Sigmoid colon (tissue), 4 donors: ENCODE measurements around the genes DLG2 and CCDC81.

- PRO-cap = no peak
- RAMPAGE, long total RNA, 4 experiments = no peak in any of the 4 experiments
Measured at GRCh38 chr11:85474307-85474597, 152.9 kb downstream of the DLG2 start.

DNA sequence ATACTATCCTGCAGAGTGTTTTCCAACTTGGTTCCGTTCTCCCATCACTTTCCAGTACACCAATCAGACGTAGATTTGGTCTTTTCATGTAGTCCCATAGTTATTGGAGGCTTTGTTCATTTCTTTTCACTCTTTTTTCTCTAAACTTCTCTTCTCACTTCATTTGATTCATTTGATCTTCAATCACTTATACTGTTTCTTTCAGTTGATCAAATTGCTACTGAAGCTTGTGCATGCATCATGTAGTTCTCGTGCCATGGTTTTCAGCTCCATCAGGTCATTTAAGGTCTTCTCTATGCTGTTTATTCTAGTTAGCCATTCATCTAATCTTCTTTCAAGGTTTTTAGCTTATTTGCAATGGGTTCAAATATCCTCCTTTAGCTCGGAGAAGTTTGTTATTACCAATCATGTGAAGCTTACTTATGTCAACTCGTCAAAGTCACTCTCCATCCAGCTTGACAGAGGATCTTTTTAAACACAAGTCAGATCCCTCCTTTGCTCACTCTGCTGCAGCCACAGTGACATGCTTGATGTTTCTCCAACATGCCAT is 119.3 kb downstream of the DLG2 start:
- PRO-cap = no peak
- RAMPAGE, long total RNA, 4 experiments = start-site peak on the minus strand in 1 of 4 experiments, centred at position 360 of the sequence, 8 reads per replicate

GRCh38 chr11:85574960-85575512 is 52.1 kb downstream of the DLG2 start:
- PRO-cap = no peak
- RAMPAGE, long total RNA, 4 experiments = no peak in any of the 4 experiments

- PRO-cap = no peak
- RAMPAGE, long total RNA, 4 experiments = start-site peak on the minus strand in 4 of 4 experiments, at chr11:85627270-85627358 at its widest, 68 to 208 reads per replicate
Measured at GRCh38 chr11:85626979-85627616, at the start of gene DLG2. DLG2 (minus strand) TSS chr11:85627344.

GRCh38 chr11:85719510-85719881 is 33.5 kb upstream of the CCDC89 start:
- PRO-cap = no peak
- RAMPAGE, long total RNA, 4 experiments = no peak in any of the 4 experiments

DNA sequence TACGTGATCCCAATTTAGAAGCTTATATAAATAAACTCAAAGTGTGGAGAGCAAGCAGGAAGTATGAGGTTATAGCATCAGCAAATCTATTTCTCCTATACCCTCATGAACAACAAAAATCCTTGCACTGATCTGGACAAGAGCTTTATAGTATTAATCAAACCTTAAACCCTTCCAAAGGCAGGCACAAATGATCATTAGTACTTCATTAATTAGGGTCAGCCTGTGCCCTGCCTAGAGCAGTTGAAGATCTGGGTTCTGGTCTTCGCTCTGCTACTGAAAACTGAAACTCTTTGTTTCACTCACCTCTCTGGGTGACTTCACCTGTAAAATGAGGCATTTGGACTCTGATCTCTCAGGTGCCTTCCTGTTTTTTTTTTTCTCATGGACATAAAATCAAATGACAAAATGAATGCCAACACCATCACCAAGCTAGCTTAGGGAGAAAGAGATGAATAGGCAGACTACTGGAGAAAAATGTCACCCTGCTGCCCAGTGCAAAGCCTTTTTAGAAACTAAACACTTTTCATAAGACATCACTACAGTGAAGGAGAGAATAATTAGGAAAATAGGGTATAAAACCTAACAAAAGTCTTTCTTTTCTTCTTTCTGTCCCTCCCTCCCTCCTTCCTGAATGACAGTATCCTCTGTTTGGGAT is 36.2 kb downstream of the SYTL2 start:
- PRO-cap = no peak
- RAMPAGE, long total RNA, 4 experiments = no peak in any of the 4 experiments

- PRO-cap = no peak
- RAMPAGE, long total RNA, 4 experiments = no peak in any of the 4 experiments
Measured at GRCh38 chr11:85963976-85965161, 104.5 kb downstream of the PICALM start.

- PRO-cap = no peak
- RAMPAGE, long total RNA, 4 experiments = no peak in any of the 4 experiments
Measured at GRCh38 chr11:85966735-85968053, 101.7 kb downstream of the PICALM start.

- PRO-cap = no peak
- RAMPAGE, long total RNA, 4 experiments = no peak in any of the 4 experiments
Measured at GRCh38 chr11:85973853-85974478, 94.9 kb downstream of the PICALM start.

DNA sequence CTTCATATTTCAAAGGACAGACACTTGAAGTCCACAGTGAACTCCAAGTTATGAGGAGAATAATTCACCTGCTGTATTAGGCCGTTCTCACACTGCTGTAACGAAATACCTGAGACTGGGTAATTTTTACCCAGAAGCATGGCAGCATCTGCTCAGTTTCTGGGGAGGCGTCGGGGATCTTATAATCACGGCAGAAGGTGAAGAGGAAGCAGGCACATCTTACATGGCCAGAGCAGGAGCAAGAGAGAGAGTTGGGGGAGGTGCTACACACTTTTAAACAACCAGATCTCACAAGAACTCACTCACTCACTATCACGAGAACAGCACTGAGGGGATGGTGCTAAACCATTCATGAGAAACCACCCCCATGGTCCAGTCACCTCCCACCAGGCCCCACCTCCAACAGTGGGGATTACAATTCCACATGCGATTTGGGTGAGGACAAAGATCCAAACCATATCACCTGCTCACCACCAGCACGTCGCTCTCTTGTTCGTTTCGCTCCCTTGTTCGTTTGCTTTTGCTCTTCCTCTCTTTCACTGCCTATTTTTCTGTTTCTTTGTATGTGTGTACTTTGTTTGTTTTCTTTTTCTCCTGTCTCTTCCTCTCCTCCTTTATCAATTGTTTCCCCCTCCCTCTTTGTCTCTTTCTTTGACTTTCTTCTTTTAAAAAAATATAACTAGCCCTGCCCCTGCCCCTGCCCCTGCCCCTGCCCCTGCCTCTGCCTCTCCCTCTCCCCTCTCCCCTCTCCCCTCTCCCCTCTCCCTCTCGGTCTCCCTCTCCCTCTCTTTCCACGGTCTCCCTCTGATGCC is 40.4 kb upstream of the PICALM start:
- PRO-cap = no peak
- RAMPAGE, long total RNA, 4 experiments = no peak in any of the 4 experiments

DNA sequence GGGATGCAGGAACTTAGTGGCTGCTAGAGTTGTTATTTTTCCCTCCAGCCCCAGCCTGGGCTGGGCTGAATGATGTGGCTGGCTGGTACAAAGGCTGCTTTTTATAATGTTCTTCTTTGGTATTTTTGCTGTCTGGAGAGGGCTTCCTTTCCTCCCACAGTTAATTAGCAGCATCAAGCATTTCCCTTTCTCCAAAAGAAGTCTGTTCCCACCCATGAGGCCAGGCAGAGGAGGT is 82.9 kb upstream of the PICALM start:
- PRO-cap = no peak
- RAMPAGE, long total RNA, 4 experiments = no peak in any of the 4 experiments

GRCh38 chr11:86193321-86193977 is 51.1 kb upstream of the EED start:
- PRO-cap = no peak
- RAMPAGE, long total RNA, 4 experiments = no peak in any of the 4 experiments

DNA sequence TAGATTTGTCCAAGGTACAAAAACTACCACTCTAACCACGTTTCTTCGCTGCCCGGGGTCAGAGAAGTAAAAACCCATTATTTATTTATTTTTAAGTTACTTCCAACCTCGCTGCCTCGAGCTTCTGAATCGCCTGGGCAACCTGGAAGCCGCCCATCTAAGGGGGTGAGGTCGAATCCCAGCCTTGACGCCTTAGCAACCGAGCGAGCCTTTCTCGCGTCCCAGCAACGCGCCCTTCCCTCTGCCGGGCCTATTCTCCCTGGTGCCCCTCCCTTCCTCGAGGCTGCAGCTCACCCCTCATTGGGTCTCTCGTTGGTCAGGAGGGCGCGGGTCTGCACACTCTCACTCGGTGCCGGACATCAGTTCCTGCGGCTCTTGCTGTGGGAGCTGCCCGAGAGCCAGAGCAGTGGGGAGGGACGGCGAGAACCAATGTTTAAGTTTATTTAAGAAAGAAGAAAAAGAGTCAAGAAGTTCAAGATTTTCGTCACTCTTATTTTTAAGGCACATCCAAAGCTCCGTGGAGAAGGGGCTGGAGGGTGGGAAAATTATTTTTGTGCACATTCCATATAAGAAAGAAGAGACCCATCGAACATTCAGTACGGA is at the start of gene CCDC81:
CCDC81 (plus strand) TSS at position 345 of the 603 bp plus-strand sequence.
- PRO-cap = no peak
- RAMPAGE, long total RNA, 4 experiments = no peak in any of the 4 experiments

DNA sequence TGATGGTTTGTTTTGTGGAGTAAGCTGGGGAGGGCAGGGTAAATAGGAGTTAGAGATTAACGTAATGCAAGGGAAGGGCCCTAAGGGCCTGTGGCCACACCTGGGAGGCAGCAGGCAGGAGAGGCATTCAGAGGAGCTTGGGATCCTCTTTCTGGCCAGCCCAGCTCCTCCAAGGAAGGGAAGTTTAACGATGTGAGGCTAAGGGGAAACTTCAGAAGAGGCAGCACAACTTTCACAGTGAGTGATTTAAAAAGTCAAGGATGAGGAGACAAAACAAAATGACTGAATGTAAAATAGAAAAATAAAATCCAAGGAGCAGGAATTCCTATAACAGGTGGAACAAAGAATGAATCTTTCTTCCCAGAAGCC is 197.1 kb downstream of the CCDC81 start:
- PRO-cap = no peak
- RAMPAGE, long total RNA, 4 experiments = no peak in any of the 4 experiments

GRCh38 chr11:86582685-86583049 is 208.0 kb downstream of the CCDC81 start:
- PRO-cap = no peak
- RAMPAGE, long total RNA, 4 experiments = no peak in any of the 4 experiments

GRCh38 chr11:86629465-86629606 is 171.0 kb upstream of the PRSS23 start:
- PRO-cap = no peak
- RAMPAGE, long total RNA, 4 experiments = no peak in any of the 4 experiments

- PRO-cap = no peak
- RAMPAGE, long total RNA, 4 experiments = no peak in any of the 4 experiments
Measured at GRCh38 chr11:86807697-86808504, 7.6 kb downstream of the PRSS23 start.

- PRO-cap = no peak
- RAMPAGE, long total RNA, 4 experiments = no peak in any of the 4 experiments
Measured at GRCh38 chr11:86956396-86956741, 1.2 kb upstream of the FZD4 start.

DNA sequence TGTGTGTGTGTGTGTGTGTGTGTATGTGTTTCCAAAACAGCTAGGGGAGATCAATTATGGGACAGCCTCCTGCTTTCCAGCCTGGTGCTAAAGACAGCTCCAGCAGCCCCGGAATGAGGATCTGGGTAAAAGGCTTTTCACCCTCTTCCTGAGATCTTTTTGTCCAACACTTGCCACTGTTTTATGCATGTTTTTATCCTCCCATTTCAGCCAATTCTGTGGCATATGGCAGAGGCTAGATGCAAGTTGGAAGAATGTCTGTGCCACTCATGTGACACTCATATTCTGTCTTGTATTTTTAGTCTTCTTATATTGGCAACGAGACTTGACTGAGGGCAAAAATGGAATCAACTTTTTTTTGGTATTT is 1.5 kb upstream of the FZD4 start:
- PRO-cap = no peak
- RAMPAGE, long total RNA, 4 experiments = no peak in any of the 4 experiments

GRCh38 chr11:87024353-87024552 is 13.5 kb upstream of the TMEM135 start:
- PRO-cap = no peak
- RAMPAGE, long total RNA, 4 experiments = no peak in any of the 4 experiments